ENCODE measurements around a stretch of chr6.

DNA sequence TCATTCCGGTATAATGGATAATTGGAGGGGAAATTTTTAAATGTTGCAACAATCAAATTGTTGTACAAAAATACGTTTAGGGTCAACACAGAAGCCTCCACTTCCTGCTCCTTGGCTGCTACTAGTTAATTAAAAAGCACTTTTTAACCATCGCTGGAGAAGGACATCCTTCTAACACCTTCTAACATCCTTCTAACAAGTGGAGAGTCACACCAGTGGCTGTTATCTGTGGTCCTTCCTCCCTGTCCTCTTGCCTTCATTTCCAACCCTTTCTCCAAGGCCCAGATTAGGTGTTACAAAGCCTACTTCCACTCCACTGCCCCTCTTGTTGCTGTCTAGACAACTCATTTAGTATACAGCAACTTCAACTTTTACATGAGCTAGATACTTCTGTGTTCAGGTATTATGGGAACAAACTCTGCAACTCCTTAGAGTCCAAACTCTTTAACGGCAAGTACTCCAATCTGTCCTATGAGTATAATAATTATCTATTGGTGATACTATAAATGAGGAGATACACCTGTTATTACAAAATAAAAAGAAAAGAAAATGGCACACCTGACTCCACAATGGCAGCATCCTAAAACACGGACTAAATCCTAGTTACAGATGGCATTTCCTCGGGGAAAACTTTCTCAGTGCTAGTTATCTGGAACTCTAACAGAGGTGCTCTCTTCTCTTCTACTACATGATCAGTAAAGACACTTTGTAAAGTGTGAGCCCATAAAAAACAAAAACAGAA is 44.9 kb downstream of the ELOVL5 start:
- RRBS = no CpG with 5 or more reads among the region's 6 CpGs

DNA sequence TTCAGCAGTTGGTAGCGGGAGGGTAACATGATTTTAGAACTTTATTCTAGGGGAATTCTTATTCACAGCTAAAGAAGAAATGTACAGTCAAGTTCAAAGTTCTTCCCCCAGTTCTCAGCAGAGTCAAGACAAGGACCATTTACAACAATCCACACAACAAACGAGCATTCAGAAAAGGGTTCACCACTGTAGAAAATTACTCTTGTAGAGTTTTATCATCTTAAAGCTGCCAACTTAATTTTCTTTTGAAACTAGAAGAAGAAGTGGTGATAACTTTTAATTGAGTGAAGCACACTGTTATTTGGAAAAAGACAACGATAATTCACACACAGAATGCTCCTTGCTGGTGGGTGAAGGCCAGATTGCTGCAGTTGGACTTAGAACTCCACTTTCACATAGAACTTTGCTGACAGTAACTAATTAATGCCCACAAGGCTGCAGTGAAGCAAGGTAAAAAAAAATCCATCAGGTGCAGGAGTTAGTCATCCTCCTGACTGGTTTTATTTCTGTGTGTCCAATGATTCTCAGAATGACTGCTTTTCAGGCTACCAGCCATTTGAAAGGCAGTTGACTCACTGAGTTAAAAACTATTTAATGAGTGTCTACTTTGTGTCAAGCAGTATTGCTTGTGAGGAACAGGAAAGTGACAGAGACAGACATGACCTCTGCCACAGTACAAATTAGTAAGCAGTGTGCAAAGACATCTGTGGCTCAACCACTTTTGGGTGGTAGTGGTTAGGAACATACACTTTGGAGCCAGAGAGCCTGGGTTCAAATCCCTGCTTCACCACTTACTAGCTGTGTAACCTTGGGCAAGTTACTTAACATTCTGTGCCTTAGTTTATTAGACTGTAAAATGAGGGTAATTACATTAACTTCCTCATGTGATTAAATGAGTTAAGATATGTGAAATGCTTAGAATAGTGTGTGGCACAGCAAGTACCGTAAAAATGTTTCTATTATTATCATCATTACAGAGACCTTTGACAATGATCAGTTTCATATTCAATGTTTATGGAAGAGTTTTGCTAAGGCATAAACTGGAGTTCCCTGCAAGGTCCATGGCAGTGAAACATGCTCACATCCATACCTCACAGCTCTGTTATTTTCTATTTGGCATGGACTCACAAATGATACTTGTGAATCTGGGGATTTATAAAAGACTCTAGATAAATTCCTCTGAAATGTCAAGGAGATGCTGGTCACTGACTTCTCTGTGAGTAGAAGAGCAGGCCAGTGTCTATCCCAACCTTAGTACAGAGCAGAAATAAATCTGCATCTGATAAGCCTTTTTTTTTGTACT is 41.8 kb downstream of the ELOVL5 start:
- RRBS = no CpG with 5 or more reads among the region's 4 CpGs

GRCh38 chr6:53483765-53484491 is 61.0 kb downstream of the GCLC start:
- RRBS = no CpG with 5 or more reads among the region's 8 CpGs

DNA sequence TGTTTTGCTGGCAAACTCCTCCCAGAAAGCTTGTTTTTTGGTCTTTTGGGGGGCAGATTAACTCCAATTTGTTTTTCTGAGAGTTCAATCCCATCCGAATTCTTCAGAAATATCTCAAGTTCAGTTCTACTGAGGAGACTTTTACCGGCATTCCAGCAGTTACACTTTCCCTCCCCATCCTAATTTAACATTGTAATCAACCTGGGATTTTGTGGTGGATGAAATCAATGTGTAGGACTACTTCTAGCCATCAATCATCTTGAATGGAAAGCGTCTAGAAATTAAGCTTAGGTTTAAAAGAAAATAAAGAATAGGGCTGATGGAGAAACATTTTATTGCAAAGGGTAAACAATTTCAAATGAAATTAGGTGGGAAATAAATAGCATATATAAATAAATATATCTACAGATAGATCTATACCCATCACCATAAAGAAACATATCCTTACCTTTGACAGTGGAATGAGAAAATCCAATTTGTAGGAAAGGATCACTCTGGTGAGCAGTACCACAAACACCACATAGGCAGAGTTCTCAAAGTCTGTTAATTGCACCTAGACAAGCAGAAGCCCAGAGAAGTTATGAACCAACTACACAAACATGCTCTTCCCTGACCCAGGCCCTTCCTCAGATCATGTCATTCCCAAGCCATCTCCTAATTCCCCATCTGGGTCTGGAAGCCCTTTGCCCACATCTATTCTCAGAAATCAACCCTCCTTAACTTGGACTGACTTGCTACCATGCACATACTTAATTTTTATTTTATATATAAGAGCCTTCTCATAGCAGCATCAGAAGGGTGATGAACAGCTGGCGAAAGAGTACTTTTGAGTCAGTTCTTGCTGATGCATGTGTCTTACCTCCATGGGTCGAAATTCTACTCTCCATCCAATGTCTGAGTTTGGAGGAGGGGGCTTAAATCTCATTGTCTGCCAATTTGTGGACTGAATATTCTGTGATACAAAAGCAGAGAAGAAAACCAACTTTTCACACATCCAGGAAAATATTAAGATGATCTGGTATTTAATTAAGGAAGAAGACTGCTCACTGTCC is 39.6 kb downstream of the GCLC start:
- RRBS = no CpG with 5 or more reads among the region's 5 CpGs

GRCh38 chr6:53516350-53516927 is 28.5 kb downstream of the GCLC start:
- RRBS = no CpG with 5 or more reads among the region's 1 CpG

- RRBS = no CpG with 5 or more reads among the region's 4 CpGs
Observed at GRCh38 chr6:53686548-53687041, 21.0 kb upstream of the KLHL31 start.

GRCh38 chr6:53793163-53793946 is 1.4 kb upstream of the LRRC1 start:
- RRBS = no CpG with 5 or more reads among the region's 16 CpGs

GRCh38 chr6:53929199-53930289 is 134.7 kb downstream of the LRRC1 start:
- RRBS = no CpG with 5 or more reads among the region's 13 CpGs

DNA sequence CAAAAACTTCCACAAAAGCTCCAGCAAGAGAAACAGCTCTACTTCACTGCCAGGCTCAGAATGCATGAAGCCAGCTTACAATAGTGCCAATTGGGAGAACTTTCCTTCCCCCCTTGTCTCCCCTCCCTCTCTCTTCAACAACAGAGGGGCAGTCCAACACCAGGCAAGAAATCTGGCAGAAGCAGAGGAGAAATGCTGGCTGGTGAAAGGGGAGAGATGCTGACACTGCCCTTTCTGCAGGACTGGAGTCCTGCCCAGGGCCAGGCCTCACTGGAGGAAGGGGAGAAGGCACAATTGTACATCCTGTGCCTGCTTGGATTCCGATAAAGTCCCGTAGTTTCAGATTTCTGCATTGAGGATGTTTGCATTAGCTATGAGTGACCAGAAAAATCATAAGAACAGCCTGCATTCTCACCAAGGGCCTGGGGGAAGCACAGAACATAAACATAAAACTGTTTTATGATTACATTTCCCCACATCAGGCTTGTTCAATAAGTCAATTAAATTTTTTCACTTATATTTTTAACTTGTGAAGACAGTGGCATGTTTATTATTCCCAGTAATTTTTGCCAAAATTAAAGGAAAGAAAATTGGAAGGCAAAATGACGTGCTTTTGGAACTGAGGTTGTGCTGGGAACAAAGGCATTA is 148.7 kb downstream of the LRRC1 start:
- RRBS = no CpG with 5 or more reads among the region's 3 CpGs

- RRBS = no CpG with 5 or more reads among the region's 3 CpGs
Observed at GRCh38 chr6:54083018-54083676, 28.1 kb upstream of the MLIP start.

DNA sequence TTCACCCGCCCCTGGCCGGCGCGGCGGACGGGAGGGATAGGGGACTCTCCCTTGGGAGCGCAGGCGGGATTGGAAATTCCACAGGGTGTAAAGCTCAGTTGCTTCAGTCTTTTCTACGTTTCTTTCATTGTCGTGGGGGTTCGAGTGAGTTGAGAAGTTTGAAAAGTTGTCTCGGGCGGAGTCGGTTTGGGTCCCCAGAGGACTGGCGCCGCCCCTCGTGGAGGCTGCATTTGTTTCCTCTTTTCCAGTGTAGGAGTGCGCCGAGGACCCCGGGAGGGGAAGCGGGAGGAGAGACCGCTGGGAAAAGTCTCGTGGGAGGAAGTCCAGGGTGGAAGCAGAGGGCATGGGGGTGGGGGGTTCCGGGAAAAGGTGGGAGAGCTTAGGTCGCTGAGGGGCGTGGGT is 354 bp downstream of the FAM83B start:
- RRBS = 12% methylated on average over 4 of the region's 26 CpGs

- RRBS = no CpG with 5 or more reads among the region's 2 CpGs
Observed at GRCh38 chr6:56475978-56476356, 228.6 kb upstream of the COL21A1 start.

DNA sequence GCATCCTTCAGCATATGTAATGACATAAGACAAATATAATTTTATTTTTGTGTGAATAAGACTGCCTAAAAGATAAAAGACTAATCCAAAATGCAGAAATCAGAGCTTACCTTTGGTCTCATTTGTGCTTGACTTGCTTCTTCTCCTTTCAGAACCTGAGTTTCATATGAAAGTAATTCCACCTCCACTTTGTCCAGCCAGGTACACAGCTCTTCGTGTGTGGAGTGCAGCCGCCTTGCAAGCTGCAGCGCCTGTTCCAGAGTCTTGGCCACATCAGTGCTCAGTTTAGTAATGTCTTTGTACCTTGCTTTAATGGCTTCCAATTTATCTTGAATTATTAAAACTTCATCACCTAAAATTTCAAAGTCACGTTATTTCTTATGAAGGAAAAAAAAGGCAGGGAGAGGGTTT is 280.0 kb upstream of the COL21A1 start:
- RRBS = no CpG with 5 or more reads among the region's 4 CpGs

- RRBS = no CpG with 5 or more reads among the region's 2 CpGs
Observed at GRCh38 chr6:56561122-56561770, 313.9 kb upstream of the COL21A1 start.

- RRBS = no CpG with 5 or more reads among the region's 5 CpGs
Observed at GRCh38 chr6:56619468-56619933, 335.1 kb downstream of the DST start.

GRCh38 chr6:56684876-56685771 is 269.5 kb downstream of the DST start:
- RRBS = no CpG with 5 or more reads among the region's 11 CpGs

DNA sequence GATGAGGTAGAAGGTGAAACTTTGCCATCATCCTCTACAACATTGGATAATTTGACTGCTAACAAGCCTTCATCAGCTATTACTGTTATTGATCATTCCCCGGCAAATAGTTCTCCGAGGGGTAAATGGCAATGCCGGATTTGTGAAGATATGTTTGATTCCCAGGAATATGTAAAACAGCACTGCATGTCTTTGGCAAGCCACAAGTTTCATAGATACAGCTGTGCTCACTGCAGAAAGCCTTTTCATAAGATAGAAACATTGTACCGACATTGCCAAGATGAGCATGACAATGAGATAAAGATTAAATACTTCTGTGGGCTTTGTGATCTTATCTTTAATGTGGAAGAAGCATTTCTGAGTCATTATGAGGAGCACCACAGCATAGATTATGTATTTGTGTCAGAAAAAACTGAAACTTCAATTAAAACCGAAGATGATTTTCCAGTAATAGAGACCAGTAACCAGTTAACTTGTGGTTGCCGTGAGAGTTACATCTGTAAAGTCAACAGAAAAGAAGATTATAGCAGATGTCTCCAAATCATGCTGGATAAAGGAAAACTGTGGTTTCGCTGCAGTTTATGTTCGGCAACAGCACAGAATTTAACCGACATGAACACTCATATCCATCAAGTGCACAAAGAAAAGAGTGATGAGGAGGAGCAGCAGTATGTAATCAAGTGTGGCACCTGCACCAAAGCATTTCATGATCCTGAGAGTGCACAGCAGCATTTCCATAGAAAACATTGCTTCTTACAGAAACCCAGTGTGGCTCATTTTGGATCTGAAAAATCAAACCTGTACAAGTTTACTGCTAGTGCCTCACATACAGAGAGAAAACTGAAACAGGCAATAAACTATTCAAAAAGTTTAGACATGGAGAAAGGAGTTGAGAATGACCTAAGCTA is 24.1 kb upstream of the BAG2 start:
- RRBS = no CpG with 5 or more reads among the region's 9 CpGs

DNA sequence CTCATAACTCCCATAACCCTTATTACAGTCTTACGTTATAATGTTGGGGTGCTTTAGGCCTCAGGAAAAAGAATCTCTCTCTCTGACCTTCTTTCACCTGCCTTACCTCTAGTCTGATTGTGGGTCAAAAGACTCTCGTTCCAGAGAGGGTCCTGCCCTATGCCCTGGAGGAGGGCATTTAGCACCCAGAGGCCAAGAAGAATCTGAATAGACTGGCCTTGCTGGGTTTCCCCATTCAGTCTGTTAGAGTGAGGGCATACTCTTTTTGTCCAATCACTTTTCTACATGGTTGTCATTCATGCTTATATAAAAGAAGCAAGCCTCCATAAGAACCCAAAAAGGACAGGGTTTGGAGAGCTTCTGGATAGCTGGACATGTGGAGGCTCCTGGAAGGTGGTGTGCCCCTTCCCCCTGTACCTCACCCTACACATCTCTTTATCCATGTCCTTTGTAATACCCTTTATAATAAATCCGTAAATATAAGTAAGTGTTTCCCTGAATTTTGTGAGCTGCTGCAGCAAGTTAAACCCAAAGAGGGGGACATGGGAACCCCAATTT is 3.3 kb downstream of the BAG2 start:
- RRBS = no CpG with 5 or more reads among the region's 3 CpGs

GRCh38 chr6:57221212-57222095 is 653 bp downstream of the RAB23 start:
- RRBS = 2% methylated on average over 16 of the region's 61 CpGs

DNA sequence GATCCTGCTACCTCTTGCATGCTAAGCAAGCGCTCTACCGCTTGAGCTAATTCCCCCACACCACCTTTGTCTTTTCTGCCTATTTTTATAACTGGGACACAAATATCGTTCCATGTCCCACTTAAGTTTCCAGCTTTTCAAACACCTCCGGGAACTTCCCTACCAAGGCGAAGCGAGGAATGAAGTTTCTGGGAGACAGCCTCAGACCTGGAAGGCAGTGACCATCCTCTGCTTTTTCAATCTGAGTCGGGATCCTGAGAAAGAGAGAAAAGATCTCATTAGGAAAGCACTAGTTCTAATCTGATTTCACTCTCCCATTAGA is 498.5 kb downstream of the PRIM2 start:
- RRBS = no CpG with 5 or more reads among the region's 7 CpGs